Liver (tissue), 9 donors: ENCODE results near the genes TMEM120A, DTX2 and SPDYE16.

DNA sequence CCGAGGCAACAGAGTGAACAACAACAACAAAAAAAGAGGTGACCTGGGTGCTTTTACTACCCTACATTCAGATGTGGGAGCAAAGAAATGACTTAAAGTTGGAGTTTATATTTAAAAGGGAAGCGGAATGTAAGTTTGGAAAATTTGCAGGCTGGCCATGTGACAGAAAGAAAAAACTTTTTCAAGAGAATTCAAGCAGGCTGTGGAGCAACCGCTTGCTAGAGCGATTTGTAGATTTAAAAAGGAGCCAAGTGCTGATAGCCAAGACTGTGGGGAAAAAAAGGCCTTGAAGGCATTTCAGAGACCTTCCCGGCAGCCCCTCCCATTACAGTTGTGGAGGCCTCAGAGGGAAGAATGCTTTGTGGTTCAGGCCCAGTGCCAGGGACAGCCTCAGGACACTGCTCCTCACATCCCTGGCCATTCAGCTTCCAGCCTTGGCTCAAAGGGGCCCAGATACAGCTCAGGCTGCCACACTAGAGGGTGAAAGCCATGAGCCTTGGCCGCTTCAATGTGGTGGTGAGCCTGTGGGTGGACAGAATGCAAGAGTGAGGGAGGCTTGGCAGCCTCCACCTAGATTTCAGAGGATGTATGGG is 19.4 kb downstream of the POR start:
- PRO-cap, 5 experiments: no peak in any of the 5 experiments
- RAMPAGE, long total RNA, 2 experiments: no peak in any of the 2 experiments
- RRBS: no CpG with 5 or more reads among the region's 6 CpGs

DNA sequence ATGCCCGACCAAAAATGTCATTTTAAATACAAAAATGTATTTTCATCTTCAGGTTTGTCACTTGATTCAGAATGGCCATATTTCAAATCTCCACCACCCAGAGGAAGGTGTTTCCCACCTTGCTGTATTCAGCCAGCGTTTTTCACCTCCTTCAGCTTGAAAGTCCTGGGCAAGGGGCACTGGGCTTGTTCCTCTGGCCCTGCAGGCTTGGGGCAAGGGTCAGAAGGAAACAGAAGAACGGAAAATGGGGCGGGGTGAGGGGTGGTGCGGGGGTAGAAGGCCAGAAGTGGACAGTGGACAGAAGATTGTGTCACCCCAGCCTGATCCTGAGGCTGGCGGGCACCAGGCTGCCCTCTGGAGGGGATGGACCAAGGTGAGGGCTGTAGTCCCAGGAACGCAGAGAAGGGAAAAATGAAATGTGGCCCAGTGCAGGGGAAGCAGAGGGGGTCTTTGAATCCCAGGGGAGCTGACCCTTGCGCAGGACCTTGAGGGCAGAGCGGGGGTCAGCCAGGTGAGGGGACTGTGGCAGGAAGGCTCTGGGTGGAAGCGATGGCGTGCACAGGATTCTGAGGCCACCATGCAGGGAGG is 23.1 kb downstream of the TMEM120A start:
- PRO-cap, 5 experiments: peak in 3 of 5 experiments; most common plus-strand start position 323 of the sequence (in 2); most common minus-strand start position 165 of the sequence (in 1)
- RAMPAGE, long total RNA, 2 experiments: no peak in any of the 2 experiments
- RRBS: no CpG with 5 or more reads among the region's 11 CpGs

DNA sequence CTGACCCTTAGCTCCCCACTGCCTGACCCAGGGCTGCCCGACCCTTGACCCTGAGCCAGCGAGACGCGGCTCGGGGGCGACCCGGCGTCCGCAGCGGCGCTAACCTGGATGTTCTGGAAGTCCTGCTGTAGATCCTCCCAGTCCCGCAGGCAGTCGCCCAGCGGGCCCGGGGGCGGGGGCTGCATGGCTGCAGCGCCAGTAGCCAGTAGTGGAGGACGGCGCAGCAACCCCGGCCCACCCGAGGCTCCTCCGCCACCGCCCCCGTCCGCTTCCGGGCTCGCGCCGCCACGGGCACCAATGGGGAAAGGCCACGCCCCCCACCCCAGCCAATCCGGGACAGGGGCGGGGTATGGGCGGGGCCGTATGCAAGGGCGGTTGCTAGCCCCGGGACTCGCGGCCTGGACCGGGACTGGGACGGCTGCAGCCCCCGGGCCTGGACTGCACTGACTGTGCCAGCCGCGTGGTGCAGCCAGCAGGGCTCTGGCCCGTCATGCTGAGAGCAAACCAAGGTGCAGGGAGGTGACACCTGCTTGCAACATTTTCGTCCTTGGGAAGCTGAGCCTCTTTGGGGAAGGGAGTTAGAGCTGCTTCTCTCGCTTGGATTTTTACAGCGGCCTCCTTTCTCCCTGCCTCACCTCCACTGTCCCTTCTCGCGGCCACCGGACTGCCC is at the start of gene TMEM120A:
TMEM120A (minus strand) TSS at position 210 of the 670 bp plus-strand sequence.
- PRO-cap, 5 experiments: peak in 5 of 5 experiments; most common plus-strand start position 389 of the sequence (in 5); most common minus-strand start position 210 of the sequence (in 3)
- RAMPAGE, long total RNA, 2 experiments: start-site peak on the minus strand in 2 of 2 experiments, centred at positions 183 to 201 of the sequence, 262 to 488 reads per replicate
- RRBS: 3% methylated on average over 32 of the region's 51 CpGs

- PRO-cap, 5 experiments: no peak in any of the 5 experiments
- RAMPAGE, long total RNA, 2 experiments: no peak in any of the 2 experiments
- RRBS: no CpG with 5 or more reads among the region's 9 CpGs
Measured at GRCh38 chr7:76069174-76069677, 21.3 kb downstream of the MDH2 start.

- PRO-cap, 5 experiments: peak in 4 of 5 experiments; most common plus-strand start chr7:76300449 (in 3); most common minus-strand start chr7:76300274 (in 1)
- RAMPAGE, long total RNA, 2 experiments: no peak in any of the 2 experiments
- RRBS: no CpG with 5 or more reads among the region's 6 CpGs
Measured at GRCh38 chr7:76300114-76300650, 2.3 kb upstream of the HSPB1 start.

DNA sequence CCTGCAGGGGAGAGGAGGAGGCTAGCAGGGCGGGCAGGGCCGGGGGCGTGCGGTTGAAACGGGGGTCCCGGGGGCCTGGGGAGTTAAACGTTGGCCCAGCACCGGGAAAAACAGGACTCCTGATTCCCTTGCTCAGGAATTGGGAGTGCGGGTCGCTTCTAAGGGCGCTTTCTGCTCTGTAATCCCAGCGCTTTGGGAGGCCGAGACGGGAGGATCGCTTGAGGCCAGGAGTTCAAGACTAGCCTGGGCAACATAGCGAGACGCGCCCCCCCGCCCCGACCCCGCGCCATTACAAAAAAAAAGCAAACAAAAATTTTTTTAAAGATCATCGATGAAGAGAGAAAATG is 592 bp downstream of the HSPB1 start:
- PRO-cap, 5 experiments: no peak in any of the 5 experiments
- RAMPAGE, long total RNA, 2 experiments: no peak in any of the 2 experiments
- RRBS: 6% methylated on average over 2 of the region's 23 CpGs

- PRO-cap, 5 experiments: no peak in any of the 5 experiments
- RAMPAGE, long total RNA, 2 experiments: no peak in any of the 2 experiments
- RRBS: no CpG with 5 or more reads among the region's 10 CpGs
Measured at GRCh38 chr7:76308918-76309274, 6.4 kb downstream of the HSPB1 start.

- PRO-cap, 5 experiments: no peak in any of the 5 experiments
- RAMPAGE, long total RNA, 2 experiments: no peak in any of the 2 experiments
- RRBS: no CpG with 5 or more reads among the region's 4 CpGs
Measured at GRCh38 chr7:76345887-76346180, 13.0 kb downstream of the YWHAG start.

GRCh38 chr7:76359719-76360036 is 887 bp upstream of the YWHAG start:
- PRO-cap, 5 experiments: peak in 1 of 5 experiments; most common minus-strand start chr7:76359826 (in 1)
- RAMPAGE, long total RNA, 2 experiments: no peak in any of the 2 experiments
- RRBS: no CpG with 5 or more reads among the region's 6 CpGs

GRCh38 chr7:76461603-76462012 is at the start of gene DTX2:
DTX2 (plus strand) TSS chr7:76461709.
- PRO-cap, 5 experiments: no peak in any of the 5 experiments
- RAMPAGE, long total RNA, 2 experiments: no peak in any of the 2 experiments
- RRBS: no CpG with 5 or more reads among the region's 43 CpGs

GRCh38 chr7:76543245-76543547 is at the start of gene SPDYE16:
SPDYE16 (minus strand) TSS chr7:76543297.
- PRO-cap, 5 experiments: no peak in any of the 5 experiments
- RAMPAGE, long total RNA, 2 experiments: no peak in any of the 2 experiments
- RRBS: no CpG with 5 or more reads among the region's 5 CpGs

GRCh38 chr7:76954904-76955645 is 77.1 kb downstream of the SPDYE17 start:
- PRO-cap, 5 experiments: no peak in any of the 5 experiments
- RAMPAGE, long total RNA, 2 experiments: no peak in any of the 2 experiments
- RRBS: no CpG with 5 or more reads among the region's 11 CpGs

- PRO-cap, 5 experiments: no peak in any of the 5 experiments
- RAMPAGE, long total RNA, 2 experiments: no peak in any of the 2 experiments
- RRBS: no CpG with 5 or more reads among the region's 23 CpGs
Measured at GRCh38 chr7:76980405-76980944, 51.7 kb downstream of the SPDYE17 start.

DNA sequence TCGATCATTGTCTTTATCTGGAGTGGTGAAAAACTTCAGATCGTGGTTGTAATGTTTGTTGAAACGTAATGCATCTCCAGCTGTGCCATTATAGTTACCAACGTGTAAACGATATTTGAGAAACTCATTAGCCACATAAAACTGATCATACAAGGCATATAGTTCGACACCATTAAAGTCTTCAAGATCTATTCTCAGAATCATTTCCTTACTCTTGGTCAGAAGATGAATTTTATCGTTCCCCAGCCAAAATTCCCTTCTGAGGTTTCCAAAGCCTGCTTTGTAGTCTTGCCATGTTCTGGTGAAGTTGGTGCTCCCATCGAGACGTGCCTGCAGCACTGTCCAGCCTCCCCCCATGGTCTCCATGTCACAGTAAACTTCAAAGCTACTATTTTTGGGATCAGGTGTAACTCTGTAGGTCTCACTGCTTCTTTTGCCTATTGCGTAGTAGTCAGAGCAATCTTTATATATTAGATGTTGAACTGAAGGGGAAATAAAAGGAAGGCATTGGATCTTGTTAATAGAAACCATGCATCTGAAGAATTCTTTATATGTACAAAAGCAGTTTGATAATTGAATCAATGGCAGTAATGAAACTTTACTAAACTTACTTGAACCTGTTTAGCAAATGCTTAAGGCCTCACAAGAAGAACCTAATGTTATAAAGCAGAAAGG is 3.0 kb downstream of the FGL2 start:
- PRO-cap, 5 experiments: peak in 1 of 5 experiments; most common plus-strand start position 294 of the sequence (in 1)
- RAMPAGE, long total RNA, 2 experiments: no peak in any of the 2 experiments
- RRBS: no CpG with 5 or more reads among the region's 10 CpGs

GRCh38 chr7:77223384-77224099 is 23.9 kb upstream of the FGL2 start:
- PRO-cap, 5 experiments: no peak in any of the 5 experiments
- RAMPAGE, long total RNA, 2 experiments: no peak in any of the 2 experiments
- RRBS: no CpG with 5 or more reads among the region's 2 CpGs

GRCh38 chr7:77225465-77226188 is 26.0 kb upstream of the FGL2 start:
- PRO-cap, 5 experiments: no peak in any of the 5 experiments
- RAMPAGE, long total RNA, 2 experiments: no peak in any of the 2 experiments
- RRBS: no CpG with 5 or more reads among the region's 11 CpGs

GRCh38 chr7:77583416-77583856 is 46.3 kb downstream of the PTPN12 start:
- PRO-cap, 5 experiments: no peak in any of the 5 experiments
- RAMPAGE, long total RNA, 2 experiments: no peak in any of the 2 experiments
- RRBS: no CpG with 5 or more reads among the region's 1 CpG

DNA sequence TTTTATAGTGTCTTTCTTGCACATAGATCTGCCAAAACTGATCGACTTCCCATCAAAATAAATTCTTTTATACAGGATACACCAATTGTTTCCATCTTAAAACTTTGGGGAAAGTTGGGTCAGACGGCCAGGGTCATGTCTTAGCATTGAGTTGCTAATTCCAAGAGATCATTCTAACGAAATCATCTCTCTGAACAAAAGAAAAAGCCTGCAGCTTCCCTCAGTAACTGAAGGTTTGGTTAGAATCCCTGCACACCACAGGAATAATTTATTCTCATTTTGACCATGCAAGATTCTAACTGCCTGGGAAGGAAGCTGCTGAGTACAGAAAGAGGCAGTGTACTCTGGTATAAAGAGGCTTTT is 77.1 kb upstream of the RSBN1L start:
- PRO-cap, 5 experiments: no peak in any of the 5 experiments
- RAMPAGE, long total RNA, 2 experiments: no peak in any of the 2 experiments
- RRBS: no CpG with 5 or more reads among the region's 3 CpGs

DNA sequence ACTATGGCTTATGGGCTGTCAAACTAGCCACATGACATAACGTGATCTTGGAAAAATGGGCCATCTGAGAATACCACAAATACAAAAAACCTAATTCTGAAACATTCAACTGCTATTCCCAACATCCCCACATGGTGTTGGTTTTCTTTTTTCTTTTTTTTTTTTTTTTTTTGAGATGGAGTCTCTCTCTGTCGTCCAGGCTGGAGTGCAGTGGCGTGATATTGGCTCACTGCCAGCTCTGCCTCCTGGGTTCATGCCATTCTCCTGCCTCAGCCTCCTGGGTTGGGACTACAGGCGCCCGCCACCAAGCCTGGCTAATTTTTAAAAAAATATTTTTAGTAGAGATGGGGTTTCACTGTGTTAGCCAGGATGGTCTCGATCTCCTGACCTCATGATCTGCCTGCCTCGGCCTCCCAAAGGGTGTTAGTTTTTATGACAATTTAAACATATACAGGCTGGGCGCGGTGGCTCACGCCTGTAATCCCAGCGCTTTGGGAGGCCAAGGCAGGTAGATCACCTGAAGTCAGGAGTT is 17.3 kb upstream of the RSBN1L start:
- PRO-cap, 5 experiments: no peak in any of the 5 experiments
- RAMPAGE, long total RNA, 2 experiments: no peak in any of the 2 experiments
- RRBS: no CpG with 5 or more reads among the region's 11 CpGs

- PRO-cap, 5 experiments: no peak in any of the 5 experiments
- RAMPAGE, long total RNA, 2 experiments: no peak in any of the 2 experiments
- RRBS: no CpG with 5 or more reads among the region's 11 CpGs
Measured at GRCh38 chr7:77690196-77690899, 5.9 kb upstream of the RSBN1L start.